Peritoneum (tissue), 1 donor: ENCODE measurements around the gene THOC3.

DNA sequence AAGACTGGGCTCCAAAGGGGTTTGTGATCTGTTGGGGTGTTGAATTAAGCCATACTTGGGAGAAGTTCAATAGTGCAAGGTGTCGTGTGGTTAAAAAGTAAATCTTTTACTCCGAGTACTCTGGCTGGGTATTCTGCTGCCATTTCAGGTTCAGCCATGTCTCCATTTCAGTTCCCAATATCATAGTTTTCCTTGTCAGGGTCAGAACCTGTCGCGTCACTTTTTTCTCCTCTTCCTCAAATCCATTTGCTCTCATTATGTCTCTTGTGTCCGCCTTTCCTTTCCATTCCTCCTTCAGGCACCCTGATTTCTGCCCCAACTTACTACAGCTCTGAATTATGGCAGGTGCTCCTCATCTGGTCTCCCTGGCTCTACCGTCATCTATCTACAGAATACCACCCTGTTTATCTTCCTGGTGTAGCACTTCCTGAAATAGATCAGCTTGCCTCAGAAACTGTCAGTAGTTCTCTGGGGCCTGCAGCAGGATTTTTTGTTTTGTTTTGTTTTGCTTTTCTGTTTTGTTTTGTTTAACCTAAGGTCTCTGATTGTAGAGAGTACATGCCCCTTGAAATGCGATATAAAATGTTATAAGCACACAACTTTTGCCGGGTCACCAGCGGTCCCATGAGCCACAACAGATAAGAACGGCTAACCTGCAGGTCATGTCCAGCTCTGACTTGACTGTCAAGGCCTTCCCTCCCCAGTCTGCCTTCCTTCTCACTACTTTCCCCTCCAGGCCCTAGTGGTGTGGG, 26.8 kb upstream of the CREBRF start:
- PRO-cap: no peak

- PRO-cap: no peak
These were observed 12.5 kb downstream of the STC2 start for GRCh38 chr5:173315287-173316546.

GRCh38 chr5:173420029-173420582, 91.9 kb upstream of the STC2 start:
- PRO-cap: no peak

DNA sequence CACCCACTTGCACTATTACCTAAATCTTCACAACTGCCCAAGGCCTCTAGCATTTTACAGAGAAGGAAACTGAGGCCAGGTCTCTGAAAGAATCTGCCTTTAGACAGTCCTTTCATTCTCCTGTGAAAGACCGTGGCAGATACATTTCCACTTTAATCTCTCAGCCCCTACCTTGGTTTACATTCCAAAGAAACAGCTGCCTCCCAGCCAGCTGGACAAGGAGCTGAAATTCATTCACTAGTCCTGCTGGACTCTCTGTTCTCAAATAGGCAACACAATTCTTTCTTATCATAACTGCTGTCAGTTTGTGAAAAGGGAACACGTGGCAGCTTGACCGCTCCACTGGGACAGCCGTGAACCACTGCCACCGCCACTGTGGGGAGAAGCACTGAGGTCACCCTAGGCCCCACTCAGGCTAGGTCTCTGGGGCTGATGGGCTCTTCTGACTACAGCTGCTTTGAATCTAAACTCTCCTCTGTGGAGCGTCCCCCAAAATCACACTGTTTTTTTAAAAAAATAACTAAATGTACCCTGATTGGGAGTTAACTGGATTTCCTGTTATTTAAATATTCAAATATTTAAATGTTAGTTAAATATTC, 120.3 kb downstream of the BOD1 start:
- PRO-cap: no peak

GRCh38 chr5:173501018-173501646, 115.3 kb downstream of the BOD1 start:
- PRO-cap: no peak

- PRO-cap: no peak
These were observed 9.3 kb downstream of the BOD1 start for GRCh38 chr5:173606909-173607794.

DNA sequence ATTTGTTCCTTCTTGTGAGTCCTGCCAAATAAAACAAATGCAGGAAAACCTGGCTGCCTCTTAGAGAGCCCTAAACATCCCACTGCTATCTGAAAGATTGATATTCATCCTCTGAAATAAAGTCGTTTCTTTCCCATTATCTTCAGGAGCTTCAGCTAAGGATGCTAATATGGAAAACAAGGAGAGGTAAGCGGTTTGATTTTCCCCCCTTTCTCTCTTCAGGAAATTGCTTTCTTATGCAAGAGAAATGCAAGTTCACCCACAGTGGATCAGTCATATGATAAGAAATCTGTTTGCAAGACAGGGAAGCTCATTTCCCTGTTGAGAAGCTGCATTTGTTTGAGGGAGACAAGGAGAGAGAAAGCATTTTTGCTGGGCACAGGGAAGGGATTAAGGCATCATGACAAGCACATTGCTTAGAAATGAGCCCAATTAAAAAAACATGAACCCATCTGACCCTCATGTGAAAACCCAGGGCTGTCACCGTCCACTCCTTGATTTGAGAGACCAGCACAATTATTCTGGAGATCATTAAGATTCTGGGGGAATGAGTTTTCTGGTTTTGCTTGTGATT, 53.7 kb upstream of the BOD1 start:
- PRO-cap: no peak

- PRO-cap: no peak
These were observed 72.7 kb upstream of the BOD1 start for GRCh38 chr5:173689020-173689599.

DNA sequence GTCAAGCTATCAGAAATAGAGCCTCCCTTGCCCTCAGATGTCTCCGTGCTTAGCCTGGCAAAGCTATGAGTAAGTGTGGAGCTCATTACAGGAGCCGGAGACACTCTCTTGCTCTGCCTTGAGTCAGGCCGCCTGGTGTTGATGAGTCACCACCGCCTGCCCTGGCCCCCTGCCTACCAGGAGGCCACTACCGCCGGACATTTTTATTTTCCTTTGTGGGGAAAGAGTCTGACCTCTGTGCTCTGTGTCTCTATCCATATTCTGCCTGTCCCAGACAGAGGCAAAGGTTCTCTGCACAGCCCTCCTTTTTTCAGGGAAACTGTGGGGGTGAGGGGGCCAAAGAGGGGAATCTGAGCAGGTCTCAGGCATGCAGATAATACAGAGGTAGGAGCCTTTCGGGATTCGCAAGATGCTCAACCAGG, 123.6 kb upstream of the CPEB4 start:
- PRO-cap: no peak

GRCh38 chr5:173793643-173794543, 94.3 kb upstream of the CPEB4 start:
- PRO-cap: no peak

DNA sequence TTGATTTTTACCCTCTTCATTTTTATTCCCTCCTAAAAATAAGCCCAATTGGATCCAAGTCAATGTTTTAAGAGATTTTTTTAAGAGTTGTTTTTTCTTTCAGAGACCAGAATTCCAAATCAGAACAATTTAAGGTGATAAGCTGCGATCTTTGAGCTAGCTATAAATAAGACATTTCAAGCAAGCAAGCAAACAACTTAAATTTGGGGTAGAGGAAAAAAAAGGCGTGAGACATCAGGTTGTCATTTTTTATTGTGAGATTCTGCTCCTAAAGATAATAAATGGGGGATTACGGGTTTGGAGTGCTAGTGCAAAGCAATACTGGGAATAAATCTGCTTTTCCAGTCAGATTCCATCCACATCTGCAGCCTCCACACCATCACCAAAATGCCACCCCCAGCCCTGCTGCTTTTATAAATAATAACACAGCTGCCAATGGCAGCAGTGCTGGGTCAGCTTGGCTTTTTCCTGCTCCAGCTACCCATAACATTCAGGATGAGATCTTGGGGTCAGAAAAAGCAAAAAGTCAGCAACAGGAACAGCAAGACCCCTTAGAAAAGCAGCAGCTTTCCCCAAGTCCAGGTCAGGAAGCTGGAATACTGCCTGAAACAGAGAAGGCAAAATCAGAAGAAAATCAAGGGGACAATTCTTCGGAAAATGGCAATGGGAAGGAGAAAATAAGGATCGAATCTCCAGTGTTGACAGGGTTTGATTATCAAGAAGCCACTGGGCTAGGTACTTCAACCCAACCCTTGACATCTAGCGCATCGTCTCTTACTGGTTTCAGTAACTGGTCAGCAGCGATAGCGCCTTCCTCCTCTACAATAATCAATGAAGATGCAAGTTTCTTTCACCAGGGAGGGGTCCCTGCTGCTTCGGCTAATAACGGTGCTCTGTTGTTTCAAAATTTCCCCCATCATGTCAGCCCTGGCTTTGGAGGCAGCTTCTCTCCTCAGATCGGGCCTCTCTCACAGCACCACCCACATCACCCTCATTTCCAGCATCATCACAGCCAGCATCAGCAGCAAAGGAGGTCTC, 1.6 kb downstream of the CPEB4 start:
- PRO-cap: no peak

DNA sequence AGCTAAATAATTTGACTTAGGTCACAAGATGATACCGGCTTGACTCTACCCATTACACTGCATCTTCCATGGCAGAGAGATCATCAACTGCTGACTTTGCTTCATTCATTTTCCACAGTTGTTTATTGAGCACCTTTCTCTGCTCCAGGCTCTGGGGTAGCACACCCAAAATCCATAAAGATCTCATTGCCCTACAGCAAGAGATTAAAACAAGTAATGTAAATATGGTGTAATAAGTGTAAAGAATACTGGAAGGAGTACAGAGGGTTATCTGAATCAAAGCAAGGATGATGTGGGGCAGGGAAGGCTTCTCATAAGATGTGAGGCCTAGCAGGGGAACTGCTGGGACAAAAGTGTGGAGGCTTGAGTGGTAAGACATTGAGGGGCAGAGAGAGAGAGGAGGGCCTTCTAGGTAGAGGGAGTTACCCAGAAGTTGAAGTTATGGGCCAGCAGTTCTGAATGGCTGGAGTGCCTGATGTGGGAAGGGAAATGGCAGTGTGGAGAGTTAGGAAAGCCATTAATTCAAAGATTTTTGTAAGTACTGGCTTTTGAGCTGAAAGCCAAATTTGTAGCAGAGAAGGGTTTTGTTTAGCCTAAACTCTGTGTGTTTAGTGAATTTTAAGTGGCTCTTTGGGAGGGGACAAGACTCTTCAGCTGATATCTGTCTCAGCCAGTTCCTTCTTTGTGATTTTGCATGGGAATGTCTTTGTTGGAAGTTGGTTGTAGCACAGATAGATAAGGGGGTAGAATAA, 36.7 kb downstream of the CPEB4 start:
- PRO-cap: no peak

DNA sequence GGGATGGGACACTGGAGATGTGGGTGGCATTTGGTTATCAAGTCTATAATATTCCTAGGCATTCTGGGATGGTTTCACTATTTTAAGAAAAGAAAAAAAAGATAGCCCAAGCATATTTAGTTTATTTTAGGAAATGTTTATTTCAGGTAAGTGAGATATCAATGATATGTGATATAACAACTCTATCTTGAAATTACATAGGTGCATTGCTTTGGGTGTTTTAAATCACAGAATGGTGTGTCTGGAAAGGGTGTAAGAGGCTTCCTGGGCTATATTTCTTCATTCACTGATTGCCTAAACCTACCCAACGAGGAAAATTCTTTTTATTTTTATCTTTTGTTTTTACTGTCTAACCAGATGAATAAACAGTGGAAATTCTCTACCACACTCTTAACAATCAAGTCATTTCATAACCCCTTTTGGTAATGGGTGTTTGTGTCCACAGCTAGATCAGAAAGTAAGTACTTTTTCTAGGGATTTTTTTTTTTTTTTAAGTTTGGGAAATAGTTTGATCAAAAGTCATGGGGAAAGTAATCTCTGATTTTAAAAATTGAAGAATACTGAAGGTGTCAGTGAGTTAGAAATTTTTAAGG, 27.6 kb upstream of the C5orf47 start:
- PRO-cap: no peak

- PRO-cap: no peak
These were observed 121.5 kb downstream of the NSG2 start for GRCh38 chr5:174167074-174167278.

DNA sequence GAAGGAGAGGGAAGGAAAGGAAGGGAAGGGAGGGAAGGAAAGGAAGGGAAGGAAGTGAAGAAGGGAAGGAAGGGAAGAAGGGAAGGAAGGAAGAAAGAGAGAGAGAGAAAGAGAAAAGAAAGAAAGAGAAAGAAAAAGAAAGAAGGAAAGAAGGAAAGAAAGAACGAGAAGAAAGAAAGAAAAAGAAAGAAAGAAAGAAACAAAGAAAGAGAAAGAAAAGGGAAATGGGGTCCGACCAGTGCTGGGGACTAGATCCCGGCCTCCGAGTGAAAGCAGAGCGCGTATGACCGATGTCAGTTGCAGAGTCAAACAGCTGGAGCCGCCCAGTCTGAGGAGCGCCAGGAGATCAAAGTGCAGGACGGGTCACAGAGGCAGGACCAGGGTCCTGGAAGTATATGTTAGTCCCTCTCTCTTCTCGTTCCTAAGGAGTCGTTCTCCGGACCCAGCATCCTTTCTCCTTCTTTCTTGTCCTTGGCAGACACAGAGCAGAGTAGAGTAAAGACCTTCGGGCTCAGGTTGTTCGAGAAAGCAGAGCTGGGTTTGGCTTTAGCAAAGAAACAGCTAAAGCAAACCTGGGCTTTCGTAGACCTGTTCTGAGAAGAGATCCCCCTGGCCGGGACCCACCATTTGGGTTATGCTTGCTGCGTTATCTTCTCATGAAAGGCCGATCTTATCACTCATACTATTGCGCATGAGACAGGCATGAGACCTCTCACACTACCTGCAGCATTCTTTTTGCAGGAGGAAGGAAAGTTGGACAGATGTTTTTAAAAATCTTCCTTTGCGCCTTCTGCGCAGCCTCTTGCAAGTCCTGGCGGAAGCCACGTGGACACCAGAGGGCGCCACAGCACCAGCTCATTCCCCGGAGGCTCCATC, 305.3 kb upstream of the MSX2 start:
- PRO-cap: no peak

- PRO-cap: no peak
These were observed 298.3 kb upstream of the MSX2 start for GRCh38 chr5:174426108-174426476.

- PRO-cap: no peak
These were observed 74.4 kb upstream of the CPLX2 start for GRCh38 chr5:175796829-175797478.

DNA sequence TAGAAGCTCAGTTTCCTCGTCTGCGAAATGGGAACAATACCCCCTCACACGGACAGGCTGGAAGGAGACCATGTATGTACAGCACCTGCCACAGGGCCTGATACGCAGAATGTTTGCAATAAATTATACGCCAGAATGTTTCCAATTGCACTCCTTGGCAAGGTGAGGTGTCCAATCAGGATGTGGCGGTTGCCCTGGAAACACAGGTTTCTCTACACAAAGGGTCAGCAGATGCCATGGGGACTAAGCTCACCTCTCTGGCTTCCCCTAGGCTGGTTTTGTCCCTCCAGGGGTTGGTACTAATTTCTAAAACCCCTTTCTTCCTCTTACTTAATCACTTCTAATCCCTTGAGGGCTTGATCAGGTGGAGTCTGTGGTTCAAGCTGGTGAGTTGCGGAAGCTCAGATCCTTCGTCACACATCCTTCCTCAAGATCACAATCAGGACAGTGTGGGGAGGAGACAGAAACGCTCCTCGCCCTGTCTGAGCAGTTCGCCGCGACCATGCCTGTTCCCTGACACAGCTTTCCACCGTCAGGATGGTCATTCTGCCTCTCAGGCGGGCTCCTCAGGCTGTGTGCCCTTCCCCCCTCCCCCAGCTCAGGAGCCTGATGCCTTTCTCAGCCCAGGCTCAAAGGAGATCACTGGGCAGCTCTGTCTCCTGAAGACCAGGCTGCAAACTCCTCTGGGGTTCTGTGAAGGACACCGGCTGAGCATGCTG, 24.2 kb downstream of the CPLX2 start:
- PRO-cap: no peak

DNA sequence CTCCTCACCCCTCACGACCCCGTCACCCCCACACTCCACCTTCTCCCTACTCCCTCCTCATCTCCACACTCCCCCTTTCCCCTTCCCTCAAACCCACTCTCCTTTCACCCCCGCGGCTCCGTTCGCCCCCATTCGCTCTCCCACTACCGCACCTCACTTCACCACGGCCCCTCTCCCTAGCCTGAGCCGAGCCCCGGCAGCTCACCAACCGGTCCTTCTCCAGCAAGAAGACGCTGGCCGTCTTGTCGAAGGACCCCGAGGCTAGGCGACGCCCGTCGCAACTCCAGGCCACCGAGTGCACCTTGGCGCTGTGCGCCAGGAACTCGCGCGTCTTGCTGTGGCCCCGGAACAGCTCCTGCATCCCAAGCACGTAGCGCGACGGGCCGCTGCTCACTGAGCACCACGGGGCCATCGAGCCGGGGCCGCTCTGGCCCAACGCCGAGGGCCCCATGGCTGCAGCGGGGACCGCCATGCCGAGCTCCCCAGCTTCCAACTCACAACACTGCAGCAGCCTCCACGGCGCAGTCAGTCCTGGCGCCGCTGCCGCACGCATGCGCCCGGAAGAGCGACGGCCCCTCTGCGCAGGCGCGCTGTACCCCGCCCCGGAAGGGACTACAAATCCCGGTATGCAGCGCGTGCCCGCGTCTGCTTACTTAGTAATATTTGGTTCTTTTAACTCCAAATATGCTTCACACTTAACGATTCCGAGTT, at the start of gene THOC3:
Gene THOC3, minus strand, starts transcription at position 579 of the 711 bp plus-strand sequence.
- PRO-cap: no peak

GRCh38 chr5:176134447-176134886, 103.8 kb upstream of the SIMC1 start:
- PRO-cap: no peak